ENCODE results near the genes TSEN2 and CAND2.

DNA sequence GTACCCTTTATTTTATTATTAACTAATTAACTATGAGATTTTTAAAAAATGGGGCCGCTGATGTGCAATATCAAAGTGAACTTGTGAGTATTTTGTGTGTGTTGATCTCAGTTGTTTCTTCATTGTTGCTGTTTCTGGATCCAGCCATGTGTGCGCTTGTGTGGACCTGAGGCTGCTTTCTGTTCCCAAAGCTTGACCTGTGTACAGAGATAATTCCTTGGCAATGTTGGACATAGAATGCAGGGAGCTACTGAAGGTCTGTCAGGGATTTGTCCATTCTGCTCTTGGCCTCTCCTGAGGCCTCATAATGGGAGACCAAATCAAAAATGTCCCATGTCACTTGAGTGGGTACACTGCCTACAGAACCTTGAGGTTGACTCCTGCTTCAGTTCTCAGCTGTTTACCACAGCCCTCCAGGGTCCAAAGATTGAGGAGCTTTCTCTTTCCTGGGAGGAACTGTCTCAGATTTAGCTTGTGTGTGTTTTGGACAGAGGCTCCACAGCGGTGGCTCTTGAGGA is 25.5 kb upstream of the TIMP4 start:
- PRO-cap = no peak

DNA sequence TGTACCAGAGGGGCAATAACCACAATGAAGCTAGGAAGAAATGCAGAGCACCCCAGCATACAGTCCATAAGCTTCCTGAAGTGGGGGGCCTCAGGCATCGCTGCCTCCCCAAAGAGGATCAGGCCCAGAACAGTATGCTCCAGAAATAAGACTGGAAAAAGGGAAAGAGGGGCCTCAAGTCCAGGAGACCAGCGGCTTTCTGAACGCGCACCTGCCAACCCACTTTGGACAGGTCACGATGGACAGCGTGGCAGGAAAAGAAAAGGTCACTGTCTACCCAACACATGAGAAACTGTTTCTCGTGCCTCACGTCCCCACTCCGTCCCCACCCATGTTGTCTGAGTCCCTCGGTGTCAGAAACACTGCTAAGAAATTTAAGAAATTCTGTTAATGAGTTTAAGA is 1.9 kb upstream of the PPARG start:
- PRO-cap = no peak

GRCh38 chr3:12287323-12288449 is 1.2 kb upstream of the PPARG start:
- PRO-cap = unidirectional peak, plus-strand start at chr3:12287697

DNA sequence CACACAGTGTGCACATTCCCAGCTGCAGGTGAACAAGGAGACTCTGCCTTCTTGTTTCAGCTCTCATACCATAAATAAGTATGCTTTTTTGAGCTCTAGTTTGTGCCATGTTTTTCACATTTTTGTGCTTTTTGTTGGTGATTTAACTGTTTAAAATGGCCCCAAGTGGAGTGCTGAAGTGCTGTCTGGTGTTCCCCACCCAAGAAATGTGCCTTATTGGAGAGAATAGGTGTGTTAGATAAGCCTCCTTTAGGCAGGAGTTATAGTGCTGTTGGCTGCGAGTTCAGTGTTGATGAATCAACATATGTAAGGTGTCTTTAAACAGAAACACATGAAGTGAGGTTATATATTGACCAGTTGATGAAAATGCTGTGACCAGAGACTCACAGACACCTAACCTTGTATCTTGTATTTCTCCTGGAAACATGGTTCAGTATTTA is 2.9 kb upstream of the TSEN2 start:
- PRO-cap = no peak

DNA sequence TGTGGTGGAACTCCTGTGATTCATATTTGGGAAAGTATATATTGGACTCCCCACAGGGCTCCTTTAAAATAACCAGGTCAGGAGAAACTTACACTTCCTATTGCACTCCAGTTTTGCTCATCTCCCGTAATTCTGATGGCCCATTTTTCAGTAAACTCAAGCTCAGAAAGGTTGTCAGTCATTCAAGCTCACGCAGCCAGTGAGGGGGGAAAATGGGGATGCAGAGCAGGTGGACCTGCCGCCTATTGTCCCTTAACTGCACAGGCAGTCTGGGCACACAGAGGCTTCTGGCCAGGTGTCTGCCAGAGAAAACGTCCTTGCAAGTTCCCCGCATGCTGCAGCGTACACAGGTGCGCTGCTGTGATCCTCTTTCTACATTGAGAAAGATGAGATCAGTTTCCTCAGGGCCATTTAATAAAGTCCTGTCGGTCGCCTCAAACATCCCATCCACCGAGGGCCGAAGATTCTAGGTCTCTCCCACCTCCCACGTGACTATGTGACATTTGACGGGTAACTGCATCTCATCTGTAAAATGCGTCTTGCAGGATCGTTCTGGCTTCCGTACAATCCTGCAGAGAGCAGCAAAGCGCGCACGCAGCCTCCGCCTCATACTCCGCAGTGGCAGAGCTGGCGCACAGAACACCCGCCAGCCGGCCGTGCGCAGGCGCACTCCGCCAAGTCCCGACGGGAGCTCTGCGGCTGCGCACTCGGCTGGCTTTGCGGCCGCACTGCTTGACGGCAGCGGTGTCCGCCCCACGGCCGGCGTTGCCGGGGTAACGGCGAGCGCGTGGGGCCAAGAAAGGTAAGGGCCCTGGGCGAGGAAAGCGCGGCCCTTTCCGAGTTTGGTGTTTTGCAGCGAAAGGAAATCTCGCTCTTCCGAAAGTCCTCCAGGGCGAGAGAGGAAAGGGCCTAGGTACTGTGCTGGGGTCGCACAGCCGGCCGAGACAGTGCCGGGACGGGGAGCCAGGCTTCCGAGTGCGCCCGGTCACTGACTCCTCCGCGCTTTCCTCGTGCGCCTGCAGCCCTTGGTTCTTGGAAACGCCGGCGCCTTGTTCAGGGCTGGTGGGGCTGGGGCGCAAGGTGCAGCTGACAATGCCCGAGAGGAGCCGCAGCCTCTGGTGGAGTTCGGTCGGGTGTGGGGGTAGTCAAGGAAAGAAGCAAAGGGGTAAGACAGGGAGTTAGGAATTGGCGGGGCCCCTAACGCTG is at the start of gene TSEN2:
Gene TSEN2 (plus strand): TSS at position 765 of the 1,206 bp plus-strand sequence.
- PRO-cap = bidirectional peak, plus-strand start at position 776 of the sequence, minus-strand start at position 620 of the sequence

DNA sequence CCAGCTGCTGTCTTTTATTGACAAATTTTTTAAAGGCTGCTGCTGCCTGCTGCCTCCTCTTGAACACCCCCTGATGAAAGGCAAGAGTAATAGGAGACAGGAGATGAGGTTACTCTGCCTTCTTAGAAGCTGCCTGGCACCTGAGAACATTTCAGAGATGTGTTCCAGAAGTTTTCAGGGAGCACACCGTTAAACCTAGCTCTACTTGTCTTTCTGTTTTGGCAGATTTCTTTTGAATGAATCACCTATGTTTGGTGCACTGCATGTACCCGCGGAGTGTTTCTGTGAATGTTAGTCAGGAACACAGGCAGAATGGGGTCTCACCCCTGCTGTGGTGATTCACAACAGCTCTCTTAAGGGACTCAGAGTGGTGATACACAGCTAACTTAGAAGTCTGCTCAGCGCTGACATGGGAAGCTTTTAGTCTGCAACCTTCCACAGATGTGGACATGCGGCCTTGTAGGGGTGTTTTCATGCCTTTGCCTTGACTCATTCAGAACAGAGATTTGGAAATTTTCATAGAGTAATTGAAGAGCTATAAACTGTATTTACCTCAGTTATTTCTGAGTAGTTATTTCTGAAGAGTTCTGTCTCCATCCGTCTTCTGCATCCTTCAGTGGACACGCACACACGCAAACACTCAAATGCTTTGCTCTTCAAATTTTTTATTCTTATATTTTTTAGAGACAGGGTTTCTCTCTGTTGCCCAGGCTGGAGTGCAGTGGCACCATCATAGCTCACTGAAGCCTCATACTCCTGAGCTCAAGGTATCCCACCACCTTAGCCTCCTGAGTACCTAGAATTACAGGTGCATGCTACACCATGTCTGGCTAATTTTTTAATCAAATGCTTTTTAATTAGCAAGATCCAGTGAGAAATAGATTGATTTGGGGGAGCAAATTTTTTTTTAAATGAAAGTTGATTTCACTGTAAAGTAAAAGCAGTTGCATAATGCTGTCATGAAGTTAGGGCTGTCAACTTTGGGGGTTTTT is 24.2 kb downstream of the TSEN2 start:
- PRO-cap = no peak

GRCh38 chr3:12585064-12585811 is 28.4 kb downstream of the MKRN2 start:
- PRO-cap = no peak

- PRO-cap = bidirectional peak, plus-strand start at chr3:12796680, minus-strand start at chr3:12796582; unidirectional peak, minus-strand start at chr3:12796764
Observed at GRCh38 chr3:12796355-12796894, at the start of gene CAND2. CAND2 (plus strand) TSS chr3:12796680.

DNA sequence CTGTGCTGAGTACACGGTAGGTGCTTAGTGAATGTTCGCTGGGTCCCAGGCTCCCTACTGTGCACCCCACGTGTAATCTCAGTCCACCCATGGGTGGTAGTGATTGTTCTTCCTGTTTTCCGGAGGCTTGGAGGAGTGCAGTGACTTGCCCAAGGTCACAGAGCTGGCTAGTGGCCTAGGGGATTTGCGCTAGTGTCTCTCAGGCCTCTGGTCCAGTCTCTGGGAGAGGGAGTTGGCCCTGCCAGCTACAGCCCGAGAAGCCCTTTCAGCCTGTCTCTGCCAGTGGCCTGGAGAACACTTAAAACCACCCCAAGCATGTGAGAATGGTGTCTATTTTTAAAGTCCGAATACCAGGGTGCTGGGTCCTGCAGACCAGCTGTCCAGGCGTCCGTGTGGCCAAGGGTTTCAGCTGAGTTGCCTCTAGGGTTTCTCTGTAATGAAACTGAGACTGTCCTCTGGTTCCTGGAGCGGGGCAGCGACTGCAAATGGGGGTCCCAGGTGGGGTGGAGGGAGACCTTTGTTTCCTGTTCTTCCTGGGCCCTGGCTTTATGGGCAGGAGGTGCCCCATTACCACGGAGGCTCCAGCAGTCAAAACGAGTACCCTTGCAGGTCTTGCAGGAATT is 2.1 kb downstream of the CAND2 start:
- PRO-cap = no peak

DNA sequence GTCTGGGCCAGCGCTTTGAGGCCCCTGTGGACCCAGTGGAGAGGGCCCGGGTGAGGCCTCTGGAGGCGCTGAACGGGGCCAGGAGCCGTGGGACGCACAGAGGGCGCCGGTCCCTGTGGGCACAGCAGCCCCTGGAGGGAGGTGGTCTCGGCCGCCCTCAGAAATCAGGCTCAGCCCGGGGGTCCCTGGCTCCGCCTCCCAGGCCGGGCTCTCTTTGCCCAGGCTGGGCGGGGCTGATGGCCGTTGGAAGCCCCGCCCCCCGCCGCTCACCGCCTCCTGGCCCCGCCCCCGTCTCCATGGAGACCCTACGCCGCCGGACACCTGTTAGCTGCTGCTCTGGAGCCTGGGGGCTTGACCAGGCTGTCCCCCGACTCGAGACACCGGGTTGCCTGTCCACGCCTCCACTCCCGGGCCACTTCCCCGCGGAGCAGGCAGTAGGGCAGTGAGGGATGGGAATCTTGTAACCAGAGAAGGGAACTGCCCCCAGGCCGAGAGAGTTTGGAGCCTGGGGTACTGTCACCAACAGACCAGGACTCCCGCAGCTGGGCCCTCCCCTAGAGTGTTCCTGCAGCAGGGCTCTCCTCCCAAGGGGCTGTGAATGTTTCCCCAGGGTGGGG is 27.7 kb upstream of the RPL32 start:
- PRO-cap = unidirectional peak, minus-strand start at position 216 of the sequence

GRCh38 chr3:12909193-12909895 is 68.0 kb upstream of the RPL32 start:
- PRO-cap = no peak

DNA sequence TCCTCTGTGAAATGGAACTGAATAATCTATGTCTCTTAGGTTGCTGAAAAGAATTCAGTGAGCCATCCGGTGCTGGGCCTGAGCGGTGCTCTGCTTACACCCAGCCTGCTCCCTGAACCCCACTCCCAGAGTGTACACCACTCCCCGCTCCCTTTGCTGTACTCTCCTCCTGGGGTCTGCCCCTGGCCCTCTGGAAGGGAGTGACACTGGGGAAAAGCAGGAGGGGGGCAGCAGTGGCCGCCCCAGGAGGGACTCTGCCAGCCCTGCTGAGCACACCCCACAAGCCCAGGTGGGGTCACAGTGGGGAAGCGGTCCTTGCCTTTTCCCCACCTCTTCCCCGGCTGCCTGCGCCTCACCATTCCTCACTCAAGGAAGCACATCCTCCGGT is 97.2 kb downstream of the IQSEC1 start:
- PRO-cap = no peak

DNA sequence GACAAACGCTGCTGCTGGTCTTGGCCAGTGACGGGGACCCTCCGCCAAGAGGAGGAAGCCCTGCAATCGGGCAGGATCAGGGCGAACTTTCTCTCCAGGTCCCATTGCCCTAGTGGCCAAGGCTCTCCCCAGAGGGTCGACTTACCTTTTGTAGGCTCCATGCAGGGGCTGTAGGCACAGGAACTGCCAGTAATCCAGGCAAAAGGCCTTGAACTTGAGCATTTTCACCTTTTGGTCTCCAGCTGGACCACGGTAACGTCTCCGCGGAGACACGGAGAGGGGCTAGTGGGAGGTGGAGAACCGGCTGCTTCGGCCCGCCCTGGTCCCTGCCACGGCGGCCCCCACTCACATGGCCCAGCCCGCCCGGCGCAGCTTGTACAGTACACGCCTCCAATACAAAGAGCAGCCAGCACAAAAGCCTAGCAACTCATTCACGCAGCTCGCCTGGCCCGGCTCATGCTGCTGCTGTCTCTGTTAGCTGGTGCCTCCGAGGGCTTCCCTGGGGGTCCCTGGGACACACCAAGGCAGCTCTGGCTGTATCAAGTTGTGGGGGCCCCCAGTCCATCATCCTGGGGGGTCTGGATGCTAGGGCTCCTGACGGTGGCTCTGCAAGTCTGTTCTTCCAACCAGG is 31.0 kb downstream of the IQSEC1 start:
- PRO-cap = no peak

GRCh38 chr3:13277252-13277866 is 142.8 kb downstream of the NUP210 start:
- PRO-cap = no peak

DNA sequence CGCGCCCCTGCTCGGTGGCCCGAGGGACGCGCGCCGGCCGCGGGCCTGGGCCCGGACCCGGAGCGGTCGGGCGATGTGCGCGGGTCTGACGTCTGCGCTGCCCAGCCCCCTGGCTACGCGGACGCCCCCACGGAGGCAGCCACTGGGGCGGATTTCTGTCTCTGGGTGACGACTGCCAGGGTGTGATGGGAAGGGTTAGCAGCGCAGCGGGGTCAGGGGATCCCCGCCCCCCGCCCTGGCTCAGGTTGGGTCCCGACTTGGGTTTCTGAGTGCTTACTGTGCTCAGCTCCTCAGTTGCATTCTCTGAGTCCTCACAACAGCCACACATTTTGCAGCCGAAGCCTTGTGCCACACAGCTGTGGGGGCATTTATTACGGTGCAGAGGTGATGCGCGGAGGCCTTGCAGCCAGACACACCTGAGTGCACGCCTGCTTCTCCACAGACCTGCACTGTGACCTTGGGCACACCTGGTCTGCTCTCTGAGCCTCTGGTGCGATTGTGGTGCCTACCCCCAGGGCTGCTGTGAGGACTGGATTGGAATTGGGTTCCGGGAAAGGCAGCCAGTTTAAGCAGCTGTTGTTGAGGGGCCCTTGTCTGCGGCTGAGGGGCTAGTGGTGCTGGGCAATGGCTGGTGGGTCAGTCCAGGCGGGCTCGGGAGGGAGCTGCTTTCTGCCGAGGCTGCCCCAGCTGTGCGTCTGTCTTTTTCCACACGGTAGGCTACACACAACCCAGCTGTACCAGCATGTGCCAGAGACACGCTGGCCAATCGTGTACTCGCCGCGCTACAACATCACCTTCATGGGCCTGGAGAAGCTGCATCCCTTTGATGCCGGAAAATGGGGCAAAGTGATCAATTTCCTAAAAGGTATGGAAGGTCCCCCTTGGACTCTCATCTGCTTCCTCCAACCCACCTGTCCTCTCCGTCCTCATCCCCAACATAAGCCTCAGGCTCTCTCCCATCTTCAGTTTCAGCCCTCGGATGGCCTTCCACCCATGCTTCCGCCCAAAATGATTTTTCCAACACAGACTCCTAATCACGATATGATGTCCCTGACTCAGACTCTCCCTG is 758 bp downstream of the HDAC11 start:
- PRO-cap = unidirectional peak, minus-strand start at position 87 of the sequence

- PRO-cap = no peak
Observed at GRCh38 chr3:13517062-13517792, 31.7 kb upstream of the FBLN2 start.

DNA sequence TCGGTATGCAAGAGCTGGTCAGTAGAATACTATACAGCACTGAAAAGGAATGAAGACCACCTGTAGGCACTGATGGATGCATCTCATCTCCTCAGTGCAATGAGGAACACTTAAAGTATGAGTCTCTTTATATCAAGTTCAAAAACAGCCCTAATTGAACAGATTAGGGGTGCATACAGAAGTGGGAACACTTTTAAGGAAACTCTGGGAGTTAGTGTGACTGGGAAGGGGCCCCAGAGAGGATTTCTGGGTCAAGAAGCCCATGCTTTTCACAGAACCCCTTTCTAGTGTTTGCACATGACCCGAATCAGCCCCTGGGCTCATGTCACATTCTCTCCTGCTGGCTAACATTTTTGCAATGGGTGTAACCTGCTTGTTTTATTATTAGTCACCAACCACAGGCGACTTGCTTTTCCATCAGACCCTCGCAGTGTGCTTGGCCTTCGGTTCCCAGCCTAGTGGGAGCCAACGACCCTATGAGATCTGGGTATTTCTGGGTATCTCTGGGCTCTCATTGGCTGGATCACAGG is 11.2 kb upstream of the FBLN2 start:
- PRO-cap = no peak

- PRO-cap = no peak
Observed at GRCh38 chr3:13627440-13627932, 78.6 kb downstream of the FBLN2 start.

- PRO-cap = no peak
Observed at GRCh38 chr3:13866793-13867129, 13.1 kb downstream of the WNT7A start.

DNA sequence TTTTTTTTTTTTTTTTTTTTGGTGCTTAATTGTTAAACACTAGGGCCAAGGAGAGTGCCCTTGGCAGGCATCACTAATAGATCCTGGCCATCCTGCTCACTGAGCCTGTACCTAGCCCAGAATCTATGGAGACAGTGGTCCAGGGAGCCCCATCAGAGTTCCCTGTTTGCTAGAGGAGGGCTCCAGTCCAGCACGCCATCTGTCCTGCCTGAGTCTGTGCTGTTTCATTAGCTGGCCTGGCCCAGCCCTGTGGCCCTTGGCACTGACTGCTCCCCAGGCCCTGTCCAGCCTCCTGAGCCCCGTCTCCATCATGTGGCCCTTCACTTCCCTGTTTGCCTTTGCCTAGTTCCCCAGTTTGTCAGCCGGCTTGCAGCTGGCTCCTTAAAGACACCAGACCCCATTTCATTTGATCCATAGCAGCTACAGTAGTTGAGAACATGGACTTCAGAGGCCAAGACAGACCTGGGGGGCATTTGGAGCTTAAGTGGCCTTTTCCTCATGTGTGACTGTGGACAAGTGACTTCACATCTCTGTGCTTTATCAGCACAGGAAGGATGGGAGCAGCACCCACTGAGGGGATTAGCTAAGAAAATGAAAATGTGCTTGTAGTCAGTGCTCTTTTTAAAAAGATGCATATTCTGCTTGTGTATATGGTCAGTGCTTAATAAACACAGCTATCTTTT is 34.3 kb downstream of the SLC6A6 start:
- PRO-cap = no peak

All from endothelial cell (in vitro differentiated cells).